Osteocyte (in vitro differentiated cells): ENCODE measurements around the genes XG and VCX3B.

GRCh38 chrX:1534272-1534803 is 2.6 kb downstream of the P2RY8 start:
- PRO-cap: no peak

- PRO-cap: no peak
Measured at GRCh38 chrX:1546521-1547516, 9.8 kb upstream of the P2RY8 start.

GRCh38 chrX:1593681-1594668 is 2.6 kb downstream of the AKAP17A start:
- PRO-cap: no peak

DNA sequence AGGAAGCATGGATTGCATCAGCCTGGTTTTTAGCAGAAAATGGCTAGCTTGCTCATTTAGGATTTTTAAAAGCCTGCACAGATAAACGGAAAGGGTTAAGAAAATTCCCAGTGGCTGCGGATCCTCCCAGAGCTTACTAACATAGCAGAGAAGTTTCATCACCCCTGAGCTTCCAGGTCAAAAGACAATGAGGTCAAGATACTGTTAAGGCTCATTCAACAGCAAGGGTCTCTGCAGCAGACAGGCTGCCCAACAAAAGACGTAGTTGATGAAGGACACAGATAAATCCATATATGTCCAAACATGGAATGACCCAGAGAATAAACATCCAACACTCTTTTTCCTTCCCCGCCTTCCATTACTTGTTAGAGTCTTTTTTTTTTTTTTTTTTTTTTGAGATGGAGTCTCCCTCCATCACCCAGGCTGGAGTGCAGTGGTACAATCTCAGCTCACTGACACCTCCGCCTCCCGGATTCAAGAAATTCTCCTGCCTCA is 220.3 kb downstream of the ASMT start:
- PRO-cap: no peak

GRCh38 chrX:2252827-2253651 is 247.7 kb downstream of the DHRSX start:
- PRO-cap: no peak

DNA sequence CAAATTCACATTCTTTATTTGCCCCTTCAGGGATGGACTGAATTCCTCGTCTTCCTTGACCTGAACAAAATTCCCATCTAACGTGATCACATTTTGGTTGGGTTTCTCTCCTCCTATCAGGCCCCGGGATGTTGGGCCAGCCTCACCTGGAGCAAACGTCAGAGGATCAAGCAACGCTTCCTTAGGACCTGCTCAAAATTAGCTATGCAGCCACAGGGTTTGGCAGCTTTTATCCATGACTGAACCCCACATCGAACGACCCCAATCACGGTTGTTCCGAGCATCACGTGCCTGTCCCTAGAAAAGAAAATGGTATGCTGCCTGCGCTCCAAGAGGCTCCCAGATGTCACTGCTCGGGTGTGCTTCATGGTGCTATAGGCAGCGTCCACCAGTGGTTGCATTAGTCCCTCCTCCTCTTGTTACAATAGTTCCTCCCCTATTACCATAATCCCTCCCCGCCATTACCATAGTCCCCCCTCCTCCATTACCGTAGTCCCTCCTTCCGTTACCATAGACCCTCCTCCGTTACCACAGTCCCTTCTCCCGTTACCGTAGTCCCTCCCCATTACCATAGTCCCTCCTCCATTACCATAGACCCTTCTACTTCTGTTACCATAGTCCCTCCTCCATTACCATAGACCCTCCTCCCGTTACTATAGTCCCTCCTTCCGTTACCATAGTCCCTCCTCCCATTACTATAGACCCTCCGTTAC is 129.9 kb downstream of the DHRSX start:
- PRO-cap: no peak

DNA sequence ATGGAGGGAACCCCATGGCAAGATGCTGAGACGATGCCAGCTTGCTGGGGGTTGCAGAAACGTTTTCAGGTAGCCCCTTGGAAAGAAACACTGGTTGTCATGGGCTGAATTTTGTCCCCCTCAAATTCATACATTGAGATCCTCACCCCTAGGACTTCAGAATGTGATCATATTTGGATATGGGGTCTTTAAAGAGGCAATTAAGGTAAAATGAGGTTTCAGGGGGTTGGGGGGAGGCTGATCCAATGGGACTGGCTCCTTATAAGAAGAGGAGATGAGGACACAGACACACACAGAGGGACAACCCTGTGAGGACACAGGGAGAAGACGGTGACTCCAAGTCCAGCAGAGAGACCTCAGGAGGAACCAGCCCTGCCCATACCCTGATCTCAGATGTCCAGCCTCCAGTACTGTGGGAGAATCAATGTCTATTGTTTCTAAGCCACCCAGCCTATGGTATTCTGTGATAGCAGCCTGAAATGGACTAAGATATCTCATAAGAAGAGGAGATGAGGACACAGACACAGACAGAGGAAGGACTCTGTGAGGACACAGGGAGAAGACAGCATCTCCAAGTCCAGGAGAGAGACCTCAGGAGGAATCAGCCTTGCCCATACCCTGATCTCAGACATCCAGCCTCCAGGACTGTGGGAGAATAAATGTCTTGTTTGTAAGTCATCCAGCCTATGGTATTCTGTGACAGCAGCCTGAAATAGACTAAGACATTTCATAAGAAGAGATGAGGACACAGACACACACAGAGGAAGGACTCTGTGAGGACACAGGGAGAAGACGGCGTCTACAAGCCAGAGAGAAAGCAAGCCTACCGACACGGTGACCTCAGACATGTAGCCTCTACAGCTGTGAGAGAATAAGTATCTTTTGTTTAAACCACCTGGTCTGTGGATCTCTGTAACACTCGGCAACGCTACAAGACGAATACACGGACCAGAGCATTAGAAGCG is 112.3 kb downstream of the DHRSX start:
- PRO-cap: no peak

- PRO-cap: no peak
Measured at GRCh38 chrX:2472883-2473560, 27.8 kb downstream of the DHRSX start.

DNA sequence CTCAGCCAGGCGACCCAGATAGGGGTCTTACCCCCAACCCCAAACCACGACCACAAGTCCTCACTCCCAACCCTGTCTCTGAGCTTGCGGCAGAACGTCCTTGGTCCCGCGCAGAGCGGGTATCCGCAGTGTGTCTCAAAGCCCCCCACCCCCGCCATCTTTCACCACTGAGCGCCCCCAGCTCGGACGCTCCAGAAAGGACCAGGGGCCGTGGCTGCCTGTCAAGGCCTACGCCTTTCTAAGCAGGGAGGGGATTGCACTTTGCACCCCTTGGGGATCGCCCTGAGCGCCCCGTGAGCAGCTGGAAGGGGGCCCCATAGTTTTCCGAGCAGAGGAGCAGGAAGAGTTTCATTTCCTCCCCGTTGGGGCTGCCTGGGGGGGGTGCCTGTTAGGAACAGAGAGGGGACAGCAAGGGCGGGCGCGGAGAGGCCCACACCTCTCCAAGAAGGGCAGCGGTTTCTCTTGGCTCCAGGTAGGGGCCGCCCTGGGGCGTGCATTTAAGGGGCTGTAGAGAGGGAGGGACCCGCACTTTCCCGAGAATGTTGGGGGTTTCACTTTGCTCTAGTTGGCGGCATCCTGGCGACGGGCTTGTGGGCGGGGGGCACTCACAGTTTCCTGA is 82.5 kb upstream of the CD99 start:
- PRO-cap: no peak

GRCh38 chrX:2751629-2752452 is at the start of gene XG:
TSS of gene XG (plus strand) at chrX:2752040.
- PRO-cap: no peak

GRCh38 chrX:2889560-2890117 is 39.5 kb downstream of the ARSD start:
- PRO-cap: no peak

DNA sequence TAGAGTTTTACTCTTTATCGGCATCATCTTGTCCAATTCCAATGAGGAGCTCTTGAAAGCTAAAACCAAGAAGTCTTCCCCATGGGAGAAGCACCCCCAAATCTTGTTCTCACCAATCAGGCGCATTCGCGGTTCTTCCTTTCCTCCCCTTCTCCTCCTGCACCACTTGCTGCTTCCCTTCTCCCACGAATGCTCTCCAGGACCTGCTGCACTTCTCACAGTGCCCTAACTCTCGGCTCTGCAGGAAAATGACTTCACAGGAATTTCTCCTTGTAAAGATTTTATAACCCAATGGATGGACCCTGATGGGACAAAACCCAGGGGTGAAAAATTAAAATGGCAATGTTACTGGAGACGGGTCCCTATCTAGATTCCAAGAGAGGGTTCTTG is 39.0 kb downstream of the ARSD start:
- PRO-cap: no peak

DNA sequence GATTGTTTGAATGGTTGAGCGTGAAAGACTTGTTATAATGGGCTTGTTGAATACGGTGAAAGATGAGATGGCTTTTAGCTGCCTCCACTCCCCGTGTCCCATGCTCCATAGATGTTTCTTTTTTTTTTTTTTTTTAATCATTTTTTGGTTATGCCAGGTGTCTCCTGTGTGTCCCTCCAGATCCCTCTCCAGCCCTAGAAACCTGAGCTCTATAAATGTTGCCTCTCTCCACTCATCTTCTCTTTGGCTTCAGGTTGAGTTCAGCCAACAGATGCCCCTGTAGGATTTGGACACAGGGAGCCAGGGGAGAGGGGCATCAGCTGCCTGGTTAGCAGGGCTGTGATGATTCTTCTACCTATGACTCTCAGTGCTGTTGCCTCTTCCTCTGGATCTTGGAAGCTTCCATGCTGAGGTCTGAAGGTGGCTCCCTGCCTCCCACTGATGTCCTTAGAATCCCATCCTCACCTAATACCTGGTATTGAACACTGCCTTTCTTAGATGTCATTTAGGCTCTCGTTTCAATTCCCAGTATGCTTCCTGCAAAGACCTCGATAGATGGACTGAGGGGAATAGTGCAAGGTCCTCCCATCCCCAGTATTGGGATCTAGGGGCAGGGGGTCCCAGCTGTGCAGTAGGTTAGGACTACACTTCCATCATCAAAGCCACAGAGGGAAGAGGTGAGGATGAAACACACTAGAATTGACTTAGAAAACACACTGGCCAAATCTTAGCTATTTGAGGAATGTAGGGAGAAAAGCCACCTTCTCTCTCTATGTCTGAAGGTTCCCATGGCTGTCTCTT is 24.2 kb downstream of the ARSD start:
- PRO-cap: no peak

- PRO-cap: no peak
Measured at GRCh38 chrX:3607522-3608282, 105.7 kb downstream of the PRKX start.

- PRO-cap: no peak
Measured at GRCh38 chrX:3807900-3808210, 94.4 kb upstream of the PRKX start.

- PRO-cap: bidirectional peak, plus-strand start at chrX:3816133, minus-strand start at chrX:3816069
Measured at GRCh38 chrX:3815991-3816971, 102.8 kb upstream of the PRKX start.

DNA sequence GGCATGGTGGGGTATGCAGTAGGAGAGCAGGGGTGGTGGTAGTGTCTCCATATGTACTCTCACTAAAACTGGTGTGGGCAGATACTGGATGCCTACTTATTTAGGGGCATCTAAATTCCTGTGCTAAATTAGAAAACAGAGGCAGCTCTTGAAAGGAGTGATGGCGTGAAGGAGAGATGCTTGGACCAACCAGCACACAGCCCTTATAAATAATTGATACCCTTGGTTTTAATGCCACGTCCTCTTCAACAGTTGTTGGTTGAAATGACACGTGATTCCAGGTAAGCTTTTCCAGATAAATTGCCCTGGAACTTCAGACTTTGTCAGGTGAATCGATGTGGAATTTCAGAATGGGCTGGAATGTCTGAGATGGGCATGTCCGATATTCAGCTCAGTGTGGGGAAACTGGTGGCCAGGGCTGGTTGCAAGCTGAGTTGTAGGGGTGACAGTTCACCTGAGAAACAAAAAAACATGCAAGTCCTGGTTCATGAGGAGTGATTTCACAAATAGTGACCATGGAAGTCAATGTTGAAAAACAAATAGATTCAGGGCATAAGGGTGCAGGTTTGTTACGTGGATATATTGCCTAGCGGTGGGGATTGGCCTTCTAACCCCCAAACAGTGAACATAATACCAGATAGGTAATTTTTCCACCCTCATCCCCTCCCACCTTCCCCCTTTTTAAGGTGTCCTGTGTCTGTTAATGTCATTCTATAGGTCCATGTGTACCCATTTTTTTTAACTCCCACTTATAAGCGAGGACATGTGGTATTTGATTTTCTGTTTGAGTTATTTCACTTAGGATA is 104.1 kb upstream of the PRKX start:
- PRO-cap: no peak

DNA sequence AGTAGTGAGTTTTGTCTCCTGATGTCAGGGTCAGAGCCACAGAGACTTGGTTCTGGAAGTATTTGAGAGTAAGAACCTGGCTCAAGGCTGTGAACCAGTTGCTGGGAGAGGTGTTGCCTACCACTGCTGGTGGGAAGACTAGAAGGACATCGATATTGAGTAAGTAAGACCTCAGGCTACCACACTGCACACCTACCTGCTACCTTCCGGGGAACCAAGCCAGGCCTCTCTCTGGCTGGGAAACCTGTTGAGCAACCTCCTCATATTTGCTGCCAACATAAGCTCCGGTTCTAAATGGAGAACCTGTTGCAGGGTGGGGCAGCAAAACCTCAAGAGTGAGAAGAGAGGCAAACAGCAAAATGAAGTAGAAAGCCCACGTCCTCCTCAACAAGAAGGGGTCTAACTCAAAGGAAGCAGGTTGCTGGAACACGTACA is 104.2 kb upstream of the PUDP start:
- PRO-cap: no peak

DNA sequence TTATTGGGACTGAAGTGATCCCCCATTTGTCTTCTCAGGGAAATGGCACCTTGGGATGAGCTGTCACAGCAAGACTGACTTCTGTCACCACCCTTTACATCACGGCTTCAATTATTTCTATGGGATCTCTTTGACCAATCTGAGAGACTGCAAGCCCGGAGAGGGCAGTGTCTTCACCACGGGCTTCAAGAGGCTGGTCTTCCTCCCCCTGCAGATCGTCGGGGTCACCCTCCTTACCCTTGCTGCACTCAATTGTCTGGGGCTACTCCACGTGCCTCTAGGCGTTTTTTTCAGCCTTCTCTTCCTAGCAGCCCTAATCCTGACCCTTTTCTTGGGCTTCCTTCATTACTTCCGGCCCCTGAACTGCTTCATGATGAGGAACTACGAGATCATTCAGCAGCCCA is 111.4 kb upstream of the PUDP start:
- PRO-cap: no peak

GRCh38 chrX:8464535-8465028 is at the start of gene VCX3B:
TSS of gene VCX3B (plus strand) at chrX:8464830.
- PRO-cap: no peak